ENCODE measurements around a stretch of chr9.

- PRO-cap = no peak
Measured at GRCh38 chr9:106621288-106621878, 241.6 kb upstream of the ZNF462 start.

DNA sequence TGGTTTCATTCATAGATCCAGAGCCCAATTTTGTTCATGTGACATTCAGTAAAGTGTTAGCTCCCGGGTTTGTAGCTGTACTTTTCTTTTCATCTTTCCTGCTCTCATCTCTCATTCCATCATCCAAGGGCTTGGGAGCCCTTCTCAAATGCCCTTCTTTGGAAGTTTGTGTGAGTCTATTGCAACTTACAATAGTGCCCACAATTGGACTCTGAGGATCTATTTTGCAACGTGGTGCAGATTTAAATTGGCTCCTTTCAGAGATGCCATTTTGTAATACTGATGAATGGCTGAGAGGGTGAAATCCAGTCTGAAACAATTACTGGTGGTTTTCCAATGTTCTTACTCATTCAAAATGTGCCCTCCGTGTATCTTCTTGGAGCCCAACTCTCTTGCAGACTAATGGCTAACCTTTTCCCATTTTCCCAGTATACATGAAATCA lies 6.0 kb downstream of the ZNF462 start:
- PRO-cap = no peak

DNA sequence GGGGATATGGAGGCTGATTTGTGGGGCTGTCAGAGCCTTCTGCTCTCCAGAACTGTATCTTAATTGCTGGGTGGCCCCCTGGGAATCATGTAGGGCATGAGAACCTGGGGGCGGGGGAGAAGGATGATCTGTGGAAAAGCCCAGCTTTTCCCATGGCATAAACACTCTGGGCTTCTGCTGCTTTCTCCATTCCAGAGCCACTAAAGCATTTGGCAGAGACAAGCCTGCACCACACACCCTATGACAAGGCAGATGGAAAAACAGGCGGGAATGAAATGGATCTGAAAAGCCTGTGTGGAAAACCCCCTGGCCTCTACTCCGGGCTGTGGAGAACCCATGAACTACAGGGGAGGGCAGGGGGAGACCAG lies 106.3 kb upstream of the RAD23B start:
- PRO-cap = no peak

DNA sequence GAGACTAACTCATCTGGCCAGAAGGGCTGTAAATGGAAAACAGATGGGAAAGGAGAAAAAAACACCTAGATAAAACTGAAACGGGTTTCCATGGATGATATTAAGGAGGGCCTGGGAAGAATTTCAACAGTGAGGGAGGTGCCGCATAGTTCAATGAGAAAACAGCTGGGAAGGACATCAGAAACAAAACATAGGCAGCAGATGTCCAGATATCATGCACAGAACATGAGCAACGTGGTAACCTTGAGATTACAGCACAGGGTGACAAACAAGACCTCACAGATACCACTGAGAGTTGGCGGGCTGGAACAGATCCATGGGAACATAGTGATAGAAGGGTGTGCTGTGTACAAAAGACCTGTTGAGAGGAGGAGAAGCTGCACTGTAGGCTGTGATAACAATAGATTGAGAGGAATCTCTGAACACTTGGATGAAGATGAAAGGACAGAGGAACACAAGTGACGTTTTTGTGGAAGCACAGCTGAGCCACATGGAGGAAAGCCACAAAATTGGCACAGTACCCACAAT lies 31.1 kb upstream of the RAD23B start:
- PRO-cap = no peak

DNA sequence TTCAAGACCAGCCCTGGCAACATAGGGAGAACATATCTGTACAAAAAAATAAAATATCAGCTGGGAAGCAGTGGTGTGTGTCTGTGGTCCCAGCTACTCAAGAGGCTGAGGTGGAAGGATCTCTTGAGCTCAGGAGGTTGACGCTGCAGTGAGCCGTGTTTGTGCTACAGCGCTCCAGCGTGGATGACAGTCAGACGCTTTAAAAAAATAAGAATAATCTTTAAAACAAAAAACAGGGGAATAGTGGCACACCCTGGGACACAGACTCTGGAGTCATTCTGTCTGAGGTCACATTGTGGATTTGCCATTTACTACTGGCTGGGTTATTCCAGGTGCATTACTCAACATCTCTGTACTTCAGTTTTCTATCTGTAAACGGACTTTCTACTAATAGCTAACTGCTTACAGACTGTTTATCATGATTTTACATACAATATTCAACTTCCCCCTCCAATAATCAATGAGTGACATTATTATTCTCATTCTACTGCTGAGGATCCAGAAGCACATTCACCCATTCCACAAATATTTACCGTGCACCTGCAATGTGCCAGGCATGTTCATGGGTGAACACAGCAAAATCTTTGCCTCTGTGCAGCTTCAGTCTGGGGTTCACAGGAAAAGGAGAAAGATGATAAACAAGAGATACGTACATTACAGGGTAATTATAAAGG lies 1.2 kb upstream of the RAD23B start:
- PRO-cap = no peak

DNA sequence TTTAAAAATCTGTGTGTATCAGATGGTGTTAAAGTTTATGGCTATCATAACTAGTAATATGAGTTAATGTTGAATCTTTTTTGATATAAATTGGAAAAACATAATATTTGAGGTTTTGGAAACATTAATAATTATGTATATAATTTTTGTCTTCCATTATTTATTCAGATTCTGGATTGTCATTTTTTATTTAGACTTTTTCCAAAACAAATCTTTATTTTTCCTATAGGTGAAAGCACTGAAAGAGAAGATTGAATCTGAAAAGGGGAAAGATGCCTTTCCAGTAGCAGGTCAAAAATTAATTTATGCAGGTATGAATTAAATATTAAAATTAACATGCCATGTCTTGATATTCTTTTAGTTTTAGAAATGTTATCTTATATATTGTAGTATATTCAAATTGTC lies 16.8 kb downstream of the RAD23B start:
- PRO-cap = no peak

DNA sequence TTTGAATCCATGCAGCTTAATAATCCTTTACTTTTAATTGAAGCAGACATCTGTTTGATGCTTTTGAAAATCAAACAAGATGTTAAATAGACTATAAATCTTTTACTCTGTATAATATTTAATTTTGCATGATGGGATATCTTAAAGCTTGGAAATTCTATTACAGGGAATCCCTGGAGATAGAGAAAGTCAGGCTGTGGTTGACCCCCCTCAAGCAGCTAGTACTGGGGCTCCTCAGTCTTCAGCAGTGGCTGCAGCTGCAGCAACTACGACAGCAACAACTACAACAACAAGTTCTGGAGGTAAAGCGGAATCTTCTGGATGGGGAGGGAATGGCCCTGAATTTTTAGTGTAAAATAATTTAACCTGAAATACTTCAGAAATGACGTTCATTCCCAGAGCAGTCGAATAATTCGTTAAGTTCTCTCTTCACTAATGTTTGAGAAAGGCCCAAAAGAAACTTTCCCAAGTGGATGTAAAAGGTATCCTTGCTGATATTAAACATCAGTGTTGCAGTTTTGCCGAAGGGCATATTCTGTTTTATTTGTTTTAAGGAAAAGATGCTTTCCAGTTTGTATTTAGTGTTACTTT lies 38.8 kb downstream of the RAD23B start:
- PRO-cap = no peak

GRCh38 chr9:107323789-107324131 lies 40.7 kb downstream of the RAD23B start:
- PRO-cap = no peak

DNA sequence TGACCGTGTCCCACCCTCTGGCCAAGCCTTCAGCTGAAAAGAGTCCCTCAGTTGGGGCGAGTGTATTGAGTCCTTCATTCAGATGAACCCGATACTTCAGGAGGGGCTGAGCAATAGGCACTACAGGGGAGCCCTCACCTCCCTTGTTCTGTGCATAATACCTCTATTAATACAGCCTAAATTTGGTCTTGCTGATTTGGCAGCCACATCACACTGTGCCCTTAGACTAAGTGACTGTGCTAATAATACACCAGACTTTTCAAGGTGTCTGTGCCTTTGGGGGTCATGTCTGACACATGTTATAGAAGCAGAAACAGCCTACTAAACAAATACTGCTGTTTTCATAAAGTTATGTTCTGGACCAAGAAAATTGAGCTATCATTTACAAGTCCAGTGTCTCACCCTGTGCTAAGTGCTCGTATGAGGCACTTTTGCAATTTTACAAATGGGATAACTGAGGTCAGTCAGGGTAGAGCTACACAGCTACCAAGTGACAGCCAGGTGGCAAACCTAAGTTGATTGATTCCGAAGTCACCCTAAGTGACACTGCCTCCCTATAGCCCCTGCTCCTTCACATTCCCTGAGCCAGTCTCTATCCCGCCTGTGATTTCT lies 56.0 kb downstream of the RAD23B start:
- PRO-cap = no peak

GRCh38 chr9:107683356-107684057 lies 193.9 kb upstream of the KLF4 start:
- PRO-cap = unidirectional peak, minus-strand start at chr9:107683736; unidirectional peak, minus-strand start at chr9:107683787; bidirectional peak, plus-strand start at chr9:107683909, minus-strand start at chr9:107683787

GRCh38 chr9:107734588-107735066 lies 245.1 kb upstream of the KLF4 start:
- PRO-cap = no peak

DNA sequence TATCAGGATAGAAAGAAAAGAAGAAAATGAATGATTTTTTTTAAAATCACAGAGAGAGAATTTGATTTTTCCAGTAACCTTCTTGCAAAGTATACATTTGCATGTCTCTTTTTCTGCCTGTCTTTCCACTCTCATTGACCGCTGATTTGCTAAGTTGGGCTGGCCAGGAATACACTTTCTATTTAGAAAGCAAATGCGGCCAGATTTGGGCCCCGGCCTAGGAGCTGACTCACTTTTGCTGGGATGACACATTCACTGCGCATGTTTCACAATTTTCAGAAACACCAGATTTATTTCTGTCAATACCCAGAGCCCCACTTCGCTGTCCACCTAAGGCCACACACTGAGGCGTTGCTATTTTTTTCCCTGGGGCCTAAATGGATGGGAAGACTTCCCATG lies 261.1 kb upstream of the KLF4 start:
- PRO-cap = no peak

- PRO-cap = unidirectional peak, minus-strand start at chr9:108053698
Measured at GRCh38 chr9:108053350-108054316, 564.1 kb upstream of the KLF4 start.

GRCh38 chr9:108552741-108553147 lies 303.0 kb downstream of the ACTL7B start:
- PRO-cap = unidirectional peak, plus-strand start at chr9:108552920

- PRO-cap = no peak
Measured at GRCh38 chr9:108783226-108783647, 72.5 kb downstream of the ACTL7B start.

DNA sequence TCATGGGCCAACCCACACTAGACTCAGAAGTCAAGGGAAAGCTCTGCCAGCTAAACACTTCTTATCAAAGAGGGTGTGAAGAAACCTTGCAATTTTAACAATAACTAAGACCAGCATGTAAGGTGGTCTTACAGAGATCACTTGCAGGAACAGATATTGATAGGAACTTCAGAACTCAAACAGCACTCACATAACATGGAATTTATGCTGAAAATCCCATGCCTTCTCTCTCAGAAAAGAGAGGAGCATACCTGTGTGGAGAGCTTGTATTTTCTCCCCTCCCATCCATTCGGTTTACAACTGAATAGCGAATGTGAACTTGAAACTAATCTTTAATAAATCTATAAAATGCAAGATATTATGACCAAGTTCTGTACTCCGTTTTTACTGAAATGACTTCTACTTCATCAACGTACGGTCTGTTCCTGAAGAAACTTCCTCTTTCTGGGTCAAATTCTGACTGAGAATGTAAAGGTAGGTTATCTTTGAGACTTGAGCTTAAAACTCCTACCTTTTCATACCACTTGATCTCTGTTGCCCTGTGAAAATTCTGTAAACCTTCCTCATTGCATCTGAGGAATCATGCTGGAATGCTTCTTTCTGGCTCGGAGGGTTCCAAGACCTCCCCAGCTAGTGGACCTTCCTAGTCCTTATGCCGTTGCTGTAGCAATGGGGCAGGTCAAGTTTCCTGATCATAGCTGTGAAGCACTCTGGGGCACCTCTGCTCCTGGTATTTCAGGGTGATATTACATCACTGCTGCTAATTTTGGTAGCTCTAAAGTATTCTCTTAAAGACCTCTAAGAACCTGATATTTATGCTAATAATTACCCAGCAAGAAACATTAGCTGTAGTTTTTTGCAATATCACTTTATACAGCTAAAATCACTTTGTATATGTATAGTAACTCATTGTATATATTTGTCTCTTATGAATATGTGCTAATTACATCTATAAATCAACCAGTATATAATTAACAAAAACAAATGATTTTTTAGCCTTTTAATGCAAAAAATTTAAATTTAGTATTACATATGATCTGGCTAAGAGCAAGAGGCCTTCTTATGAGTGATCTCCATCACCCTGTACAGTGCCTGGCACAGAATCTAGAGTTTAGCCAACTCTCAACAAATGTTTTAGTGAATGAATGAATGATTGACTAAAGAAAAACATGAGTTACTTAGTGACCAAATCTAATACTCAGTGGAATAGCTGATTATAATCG lies 4.4 kb upstream of the CTNNAL1 start:
- PRO-cap = no peak

- PRO-cap = no peak
Measured at GRCh38 chr9:109166095-109166559, 922 bp downstream of the FRRS1L start.

- PRO-cap = bidirectional peak, plus-strand start at chr9:109314122, minus-strand start at chr9:109314016
Measured at GRCh38 chr9:109313799-109314334, 7.0 kb downstream of the EPB41L4B start.

DNA sequence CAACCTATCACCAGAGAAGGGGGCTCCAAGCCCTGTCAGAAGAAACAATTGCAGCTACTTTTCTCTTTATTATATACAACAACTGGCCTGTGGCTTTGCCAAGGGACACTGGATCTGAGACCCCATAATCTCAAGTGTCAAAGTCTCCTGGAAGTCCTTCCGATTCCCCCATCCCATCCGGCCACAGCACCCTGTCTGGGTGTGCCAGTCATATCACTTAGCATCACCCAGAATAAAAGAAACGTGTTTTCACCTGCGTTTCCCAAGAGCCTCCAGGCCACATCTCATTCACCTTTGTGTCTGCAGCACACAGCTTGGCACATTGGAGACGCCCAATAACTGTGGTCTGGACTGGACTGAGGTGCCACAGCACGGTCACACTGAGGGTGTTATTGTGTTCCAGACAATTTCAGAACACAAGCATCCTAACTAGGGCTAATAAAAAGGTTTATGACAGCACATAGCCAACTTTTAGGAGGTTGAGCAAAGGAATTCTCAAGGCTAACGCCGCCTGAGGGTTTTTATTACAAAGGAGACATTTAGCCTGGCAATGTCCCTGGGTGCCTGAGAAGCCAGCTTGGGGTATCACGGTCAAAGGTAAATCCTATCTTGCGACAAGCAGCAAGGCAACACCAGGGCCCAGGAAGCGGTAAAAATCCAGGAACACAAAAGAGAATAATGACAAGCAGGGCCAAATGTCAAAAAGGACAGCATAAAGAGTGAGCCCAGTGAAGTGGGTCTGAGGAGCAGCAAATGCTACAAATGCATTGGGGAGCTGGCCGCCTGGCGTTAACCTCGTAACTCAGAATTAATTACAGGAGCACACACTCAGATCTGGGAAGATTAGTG lies 3.5 kb downstream of the EPB41L4B start:
- PRO-cap = bidirectional peak, plus-strand start at position 728 of the sequence, minus-strand start at position 286 of the sequence

DNA sequence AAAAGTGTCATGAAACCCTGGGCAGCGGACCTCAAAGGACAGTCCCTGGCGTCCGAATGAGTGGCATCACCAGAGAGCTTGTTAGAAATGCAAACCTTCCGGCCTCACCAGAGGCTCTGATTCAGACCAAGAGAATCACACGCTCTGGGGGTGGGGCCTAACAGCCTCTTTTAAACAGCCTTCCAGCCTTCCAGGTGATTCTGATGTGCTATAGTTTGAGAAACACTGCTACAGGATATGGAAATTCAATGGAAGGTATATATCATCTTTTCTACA lies 10.8 kb downstream of the PTPN3 start:
- PRO-cap = no peak